ENCODE measurements around the genes LPAR5 and PTPN6.

DNA sequence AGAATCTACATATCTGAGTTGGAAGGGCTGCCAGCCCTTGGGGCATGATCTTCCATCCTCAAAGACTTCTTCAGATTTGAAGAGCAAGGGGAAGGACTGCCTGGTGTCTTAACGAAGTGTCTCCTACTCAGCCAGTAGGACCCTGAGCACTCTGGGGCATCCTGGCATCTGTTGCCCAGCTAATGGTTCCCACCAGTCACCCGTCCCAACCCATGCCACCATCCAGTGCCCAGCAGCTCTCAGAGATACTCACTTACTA lies 9.1 kb downstream of the TNFRSF1A start:
- RRBS = no CpG with 5 or more reads among the region's 2 CpGs
CAGE:
- cytosol, long polyA plus RNA = no peak
- long polyA plus RNA = no peak
- nucleus, long polyA plus RNA = no peak

DNA sequence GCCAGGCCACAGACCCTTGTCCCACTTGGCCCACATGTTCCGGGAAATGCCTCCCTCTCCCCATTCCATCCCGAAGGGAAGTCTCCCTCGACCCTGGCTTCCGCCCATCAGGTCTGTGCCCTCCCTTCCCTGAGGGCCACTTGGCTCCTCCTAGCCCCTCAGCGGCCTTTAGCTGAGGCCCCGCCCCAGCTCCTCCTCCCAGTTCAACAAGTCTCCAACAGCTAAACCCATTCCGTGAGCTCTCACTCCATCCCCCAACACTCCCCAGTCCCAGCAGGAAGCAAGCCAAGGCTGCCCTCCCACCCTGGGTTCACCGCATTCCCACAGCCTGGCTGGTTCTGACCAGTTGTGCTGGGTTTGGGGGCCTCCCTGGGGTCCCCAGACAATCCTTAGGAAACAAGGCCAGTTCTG lies 5.3 kb downstream of the TNFRSF1A start:
- RRBS = no CpG with 5 or more reads among the region's 8 CpGs
CAGE:
- cytosol, long polyA plus RNA = no peak
- long polyA plus RNA = no peak
- nucleus, long polyA plus RNA = no peak

- RRBS = 92% methylated on average over 3 of the region's 23 CpGs
CAGE:
- cytosol, long polyA plus RNA = no peak
- long polyA plus RNA = no peak
- nucleus, long polyA plus RNA = no peak
Observed at GRCh38 chr12:6347174-6348363, 5.7 kb upstream of the TNFRSF1A start.

GRCh38 chr12:6361654-6362501 lies 13.5 kb downstream of the SCNN1A start:
- RRBS = no CpG with 5 or more reads among the region's 22 CpGs
CAGE:
- cytosol, long polyA plus RNA = no peak
- long polyA plus RNA = no peak
- nucleus, long polyA plus RNA = no peak

DNA sequence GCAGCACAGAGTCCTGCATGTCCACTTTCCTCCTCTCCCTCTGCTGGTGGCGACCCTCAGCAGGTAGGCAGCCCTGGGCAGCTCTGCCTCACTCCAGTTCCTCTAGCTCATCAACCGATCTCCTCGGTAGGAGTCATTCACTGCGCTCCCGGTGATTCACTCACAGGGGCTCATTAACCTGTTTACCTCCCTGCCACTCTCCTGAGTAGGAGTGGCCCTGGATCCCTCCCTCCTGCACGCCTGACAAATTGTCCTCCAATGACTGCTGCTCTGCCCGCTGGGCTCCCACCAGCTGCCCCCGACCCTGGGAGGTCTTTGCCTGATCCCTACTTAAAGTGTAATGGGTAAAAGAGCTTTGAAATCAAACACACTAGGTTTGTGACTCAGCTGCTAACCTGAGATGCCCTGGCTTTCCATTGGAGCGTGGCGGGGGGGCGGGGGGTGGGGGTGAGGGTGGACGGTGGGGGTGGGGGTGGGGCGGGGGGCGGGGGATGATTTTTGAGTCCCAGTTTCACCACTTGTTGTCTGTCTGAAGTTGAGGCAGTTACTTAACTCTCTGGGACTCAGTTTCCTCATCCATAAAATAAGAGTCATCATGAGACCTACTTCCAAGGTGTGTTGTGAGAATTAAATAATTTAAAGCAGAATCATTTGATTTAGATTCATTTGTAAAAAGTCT lies 4.1 kb downstream of the SCNN1A start:
- RRBS = no CpG with 5 or more reads among the region's 14 CpGs
CAGE:
- cytosol, long polyA plus RNA = no peak
- long polyA plus RNA = no peak
- nucleus, long polyA plus RNA = no peak

- RRBS = no CpG with 5 or more reads among the region's 1 CpG
CAGE:
- cytosol, long polyA plus RNA = no peak
- long polyA plus RNA = no peak
- nucleus, long polyA plus RNA = no peak
Observed at GRCh38 chr12:6446269-6446689, 1.5 kb downstream of the CD27 start.

DNA sequence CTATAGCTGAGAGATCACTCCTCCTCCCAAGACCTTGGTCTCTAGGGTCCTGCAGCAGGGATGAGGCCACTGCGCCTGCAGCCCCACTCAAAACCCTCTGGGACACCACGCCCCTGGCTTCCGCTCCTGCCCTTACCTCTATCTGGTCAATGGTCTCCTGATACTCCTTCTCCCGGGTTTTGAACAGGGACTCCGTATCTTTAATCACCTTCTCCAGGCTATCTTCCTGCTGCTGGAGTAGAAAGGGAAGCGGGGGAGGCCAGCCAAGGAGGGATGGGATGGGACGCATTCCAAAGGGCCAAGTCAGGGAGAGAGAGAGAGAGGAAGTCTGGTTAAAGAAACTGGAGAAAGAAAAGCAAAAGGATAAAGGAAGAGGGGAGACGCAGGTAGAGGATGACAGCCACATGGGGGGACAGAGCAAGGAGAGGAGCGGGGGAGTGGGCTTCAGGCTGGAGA lies 7.9 kb downstream of the IFFO1 start:
- RRBS = no CpG with 5 or more reads among the region's 9 CpGs
CAGE:
- cytosol, long polyA plus RNA = no peak
- long polyA plus RNA = no peak
- nucleus, long polyA plus RNA = start-site peak on the plus strand centred at position 391 of the sequence, 92 bp wide, 39 and 28 reads in 2 replicates

DNA sequence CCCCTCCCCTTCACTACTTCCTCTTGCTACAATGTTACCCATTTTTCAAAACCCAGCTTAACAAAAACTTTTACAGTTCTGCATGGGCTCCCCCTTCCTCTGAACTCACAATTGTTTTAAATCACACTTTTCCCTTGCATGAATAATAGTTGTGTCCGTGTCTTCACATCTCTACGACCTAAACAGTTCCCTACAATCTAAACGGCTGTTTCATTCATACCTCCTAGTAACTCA lies 705 bp downstream of the NOP2 start:
- RRBS = no CpG with 5 or more reads among the region's 3 CpGs
CAGE:
- cytosol, long polyA plus RNA = no peak
- long polyA plus RNA = no peak
- nucleus, long polyA plus RNA = no peak

DNA sequence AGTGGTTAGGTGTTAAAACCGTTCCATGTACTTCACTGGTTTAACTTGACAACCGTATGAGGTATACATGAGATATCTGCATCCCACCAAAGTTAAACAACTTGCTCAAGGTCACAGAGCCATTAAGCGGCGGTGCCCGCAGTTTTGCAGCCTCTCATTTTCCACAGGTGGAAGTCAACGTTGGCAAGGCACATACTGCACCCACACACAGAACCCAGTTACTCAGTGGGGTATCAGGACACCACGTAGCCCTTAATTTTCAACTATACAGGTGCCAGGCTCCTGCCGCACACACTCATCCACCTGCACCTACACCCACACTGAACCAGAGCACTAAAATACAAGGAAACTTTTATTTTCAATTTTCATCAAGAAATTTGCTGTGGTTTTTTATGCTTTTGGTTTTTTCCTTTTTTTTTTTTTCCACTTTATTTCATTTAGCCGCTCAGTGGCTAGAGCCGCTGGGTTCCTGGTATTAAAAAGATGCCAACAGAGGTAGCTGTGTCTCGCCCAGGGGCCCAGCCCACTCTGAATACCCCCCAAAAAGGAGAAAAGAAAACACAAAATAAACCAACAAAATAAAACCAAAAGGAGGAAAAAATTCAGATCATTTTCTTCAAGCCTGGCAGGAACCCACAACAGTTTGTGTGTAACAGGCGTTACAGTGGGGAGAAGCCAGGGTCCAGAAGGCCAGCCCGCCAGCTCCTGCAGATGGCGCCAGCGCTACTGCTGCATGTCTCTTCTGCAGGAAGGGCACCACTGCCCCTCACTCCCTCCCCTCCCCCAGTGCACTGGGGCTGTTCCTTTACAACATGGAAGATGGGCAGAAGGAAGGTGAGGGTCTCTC lies 1.9 kb upstream of the NOP2 start:
- RRBS = no CpG with 5 or more reads among the region's 15 CpGs
CAGE:
- cytosol, long polyA plus RNA = no peak
- long polyA plus RNA = no peak
- nucleus, long polyA plus RNA = start-site peak on the plus strand centred at position 689 of the sequence, 279 bp wide, 6 and 7 reads in 2 replicates

DNA sequence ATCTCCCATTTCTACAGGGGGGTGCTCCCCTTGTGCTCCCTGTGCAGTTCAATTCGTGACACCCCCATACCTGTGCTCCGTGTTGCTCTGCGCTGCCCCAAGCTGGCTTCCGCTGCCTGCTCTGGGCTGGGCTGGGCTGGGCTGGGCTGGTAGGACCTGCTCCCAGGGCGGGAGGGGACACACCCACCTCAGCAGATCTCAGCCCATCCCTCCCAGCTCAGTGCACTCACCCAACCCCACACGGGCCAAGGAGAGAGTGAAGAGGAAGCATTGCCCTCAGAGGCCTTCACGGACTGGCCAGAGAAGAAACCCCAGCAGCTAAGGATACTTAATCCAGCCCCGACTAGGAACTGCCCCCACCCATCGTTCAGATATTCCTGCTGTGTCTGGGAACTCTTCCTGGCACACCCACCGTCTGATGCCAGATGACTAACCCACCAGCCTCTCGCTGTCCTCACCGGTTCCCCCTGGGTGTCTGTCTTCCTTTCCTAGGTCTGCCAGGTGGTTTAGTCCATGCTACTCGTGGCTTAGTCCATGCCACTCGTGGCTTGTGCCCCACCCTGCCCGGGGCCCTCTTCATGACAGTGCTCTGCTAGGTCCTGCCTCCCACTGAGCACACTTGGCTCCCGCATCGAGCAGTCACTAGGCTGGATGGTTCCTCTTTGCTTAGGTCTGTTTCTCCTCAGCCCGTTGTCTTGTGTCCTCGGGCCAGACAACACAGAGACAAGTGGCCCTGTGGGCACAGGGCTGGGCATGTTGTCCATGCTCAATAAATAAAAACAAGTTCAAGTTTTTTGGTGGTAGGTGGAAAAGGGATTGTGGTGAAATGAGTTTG lies at the start of gene LPAR5:
Gene LPAR5 (minus strand): TSS at position 123 of the 835 bp plus-strand sequence.
- RRBS = 51% methylated on average over 3 of the region's 19 CpGs
CAGE:
- cytosol, long polyA plus RNA = no peak
- long polyA plus RNA = no peak
- nucleus, long polyA plus RNA = no peak

DNA sequence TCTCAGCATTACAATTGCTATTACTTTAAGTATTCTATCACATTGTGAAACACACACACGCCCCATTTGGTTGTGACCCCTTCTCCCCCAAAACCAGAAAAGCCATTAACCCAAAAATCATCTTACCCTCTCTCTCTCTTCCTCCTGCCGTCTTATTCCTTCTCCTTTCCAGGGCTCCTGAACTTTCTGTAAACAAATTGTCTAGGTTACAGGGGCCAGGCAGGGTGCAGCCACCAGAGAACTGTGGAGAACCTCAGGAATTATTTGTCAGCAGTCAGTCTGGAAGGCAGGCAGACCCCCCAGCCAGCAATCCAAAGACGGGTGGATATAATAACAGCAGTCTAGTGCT lies 1.2 kb downstream of the ZNF384 start:
- RRBS = no CpG with 5 or more reads among the region's 3 CpGs
CAGE:
- cytosol, long polyA plus RNA = no peak
- long polyA plus RNA = no peak
- nucleus, long polyA plus RNA = no peak

DNA sequence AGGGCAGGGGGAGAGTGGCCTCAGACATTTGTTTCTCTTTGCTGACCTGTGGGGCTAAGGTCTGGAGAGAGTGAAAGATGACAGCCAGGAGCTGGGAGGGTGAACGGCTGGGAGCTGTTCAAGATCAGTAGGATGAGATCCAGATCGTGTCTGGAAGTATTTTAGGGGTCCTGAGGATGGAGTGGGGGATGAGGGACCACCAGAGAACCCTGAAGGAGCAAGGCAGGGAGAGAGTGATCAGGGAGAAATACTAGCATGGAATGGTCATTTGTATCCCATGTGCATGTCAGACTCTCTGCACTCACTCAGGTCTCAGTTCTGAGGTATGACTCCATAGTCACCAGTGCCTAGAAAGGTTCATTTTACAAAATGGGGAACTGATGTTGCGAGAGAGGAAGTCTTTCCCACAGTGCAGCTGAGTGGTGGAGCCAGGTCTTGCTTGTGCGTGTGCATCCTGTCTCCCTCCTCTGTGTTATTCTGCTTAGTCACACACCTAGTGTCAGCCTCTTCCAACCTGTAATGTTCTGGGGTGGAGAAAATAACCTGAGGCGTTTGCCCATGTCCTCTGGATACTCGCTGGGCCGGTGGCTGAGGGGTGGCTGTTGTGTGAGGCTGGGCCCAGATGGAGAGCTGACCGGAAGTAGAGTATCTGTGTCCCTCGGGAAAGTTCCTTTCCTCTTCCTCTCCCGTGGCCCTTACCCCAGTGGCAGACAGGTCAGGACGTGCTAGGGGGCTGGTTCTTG lies 7.3 kb downstream of the MLF2 start:
- RRBS = 82% methylated on average over 2 of the region's 11 CpGs
CAGE:
- cytosol, long polyA plus RNA = no peak
- long polyA plus RNA = no peak
- nucleus, long polyA plus RNA = no peak

- RRBS = no CpG with 5 or more reads among the region's 19 CpGs
CAGE:
- cytosol, long polyA plus RNA = no peak
- long polyA plus RNA = no peak
- nucleus, long polyA plus RNA = no peak
Observed at GRCh38 chr12:6778096-6778644, 5.8 kb downstream of the LAG3 start.

DNA sequence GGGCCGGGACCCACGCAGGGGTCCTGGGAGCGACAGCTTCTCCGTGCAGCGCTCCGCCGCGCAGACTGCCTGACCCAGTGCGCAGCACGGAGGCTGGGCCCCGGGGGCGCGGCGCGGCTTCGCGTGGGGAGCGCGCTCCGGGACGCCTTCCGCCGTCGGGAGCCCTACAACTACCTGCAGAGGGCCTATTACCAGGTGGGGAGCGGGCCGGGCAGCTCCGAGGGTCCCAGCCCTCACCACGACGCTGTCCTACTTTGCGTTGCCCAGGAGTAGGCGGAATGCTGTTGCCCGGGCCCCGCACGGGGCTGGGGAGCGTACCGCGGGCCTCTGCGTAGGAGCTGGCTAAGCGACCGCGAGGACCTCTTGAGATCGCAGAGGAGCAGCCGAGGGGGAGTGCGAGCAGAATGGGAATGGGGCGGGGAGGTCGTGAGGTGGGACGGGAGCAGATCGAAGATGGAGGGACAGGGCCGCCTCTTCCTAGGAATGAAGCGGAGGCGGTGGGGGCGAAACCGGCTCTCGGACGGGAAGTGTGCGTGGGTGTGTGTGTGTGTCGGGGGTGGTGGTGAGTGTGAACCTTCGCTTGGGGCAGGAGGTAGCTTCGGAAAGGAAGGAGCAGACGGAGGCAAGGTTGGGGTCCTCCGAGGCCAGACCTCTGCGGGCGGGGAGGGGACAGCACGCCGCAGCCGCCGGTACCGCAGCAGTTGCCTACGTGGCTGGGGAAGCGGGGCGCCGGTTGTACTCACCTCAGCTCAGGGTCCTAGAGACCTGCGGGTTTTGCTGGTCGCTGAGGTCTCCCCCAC lies 737 bp downstream of the P3H3 start:
- RRBS = 2% methylated on average over 25 of the region's 74 CpGs
CAGE:
- cytosol, long polyA plus RNA = start-site peak on the plus strand centred at position 137 of the sequence, 107 bp wide, 50 and 17 reads in 2 replicates
- long polyA plus RNA = no peak
- nucleus, long polyA plus RNA = no peak

GRCh38 chr12:6843314-6843930 lies 2.7 kb downstream of the GNB3 start:
- RRBS = no CpG with 5 or more reads among the region's 13 CpGs
CAGE:
- cytosol, long polyA plus RNA = no peak
- long polyA plus RNA = no peak
- nucleus, long polyA plus RNA = no peak

DNA sequence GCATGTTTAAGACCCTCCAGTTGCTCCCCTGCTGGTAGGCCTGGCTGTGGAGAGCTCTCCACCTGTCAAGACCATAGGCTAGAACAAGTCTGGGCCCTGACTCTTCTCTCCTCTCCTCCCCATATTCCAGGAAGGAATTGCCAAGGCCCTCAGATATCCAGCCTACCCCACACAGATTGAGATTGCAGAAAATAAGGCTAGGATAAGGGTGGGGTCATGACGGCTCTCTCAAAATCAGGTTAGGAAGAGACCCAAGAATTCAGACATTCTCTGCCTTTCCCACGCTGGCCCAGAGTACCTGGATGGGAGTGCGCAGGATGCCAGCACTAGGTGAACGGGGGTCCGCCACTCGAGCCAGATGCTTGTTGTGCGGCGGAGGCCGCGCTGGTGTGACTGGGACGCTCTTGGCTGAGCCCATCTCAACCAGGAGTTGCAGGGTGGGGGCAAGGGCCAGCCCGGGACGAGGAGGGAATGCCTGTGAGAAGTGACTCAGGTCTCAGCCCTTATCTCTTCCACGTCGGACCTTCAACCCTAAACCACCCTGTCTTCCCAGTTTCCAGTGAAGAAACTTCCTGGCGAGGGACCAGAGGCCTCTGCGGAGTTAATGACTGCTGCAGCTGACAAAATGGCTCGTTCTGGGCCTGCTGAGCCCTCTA lies 423 bp downstream of the CDCA3 start:
- RRBS = no CpG with 5 or more reads among the region's 18 CpGs
CAGE:
- cytosol, long polyA plus RNA = no peak
- long polyA plus RNA = no peak
- nucleus, long polyA plus RNA = no peak

GRCh38 chr12:6868466-6869513 lies 1.5 kb downstream of the TPI1 start:
- RRBS = no CpG with 5 or more reads among the region's 16 CpGs
CAGE:
- cytosol, long polyA plus RNA = start-site peak on the minus strand at chr12:6869128-6869163, 5 and 9 reads in 2 replicates
- long polyA plus RNA = no peak
- nucleus, long polyA plus RNA = no peak

DNA sequence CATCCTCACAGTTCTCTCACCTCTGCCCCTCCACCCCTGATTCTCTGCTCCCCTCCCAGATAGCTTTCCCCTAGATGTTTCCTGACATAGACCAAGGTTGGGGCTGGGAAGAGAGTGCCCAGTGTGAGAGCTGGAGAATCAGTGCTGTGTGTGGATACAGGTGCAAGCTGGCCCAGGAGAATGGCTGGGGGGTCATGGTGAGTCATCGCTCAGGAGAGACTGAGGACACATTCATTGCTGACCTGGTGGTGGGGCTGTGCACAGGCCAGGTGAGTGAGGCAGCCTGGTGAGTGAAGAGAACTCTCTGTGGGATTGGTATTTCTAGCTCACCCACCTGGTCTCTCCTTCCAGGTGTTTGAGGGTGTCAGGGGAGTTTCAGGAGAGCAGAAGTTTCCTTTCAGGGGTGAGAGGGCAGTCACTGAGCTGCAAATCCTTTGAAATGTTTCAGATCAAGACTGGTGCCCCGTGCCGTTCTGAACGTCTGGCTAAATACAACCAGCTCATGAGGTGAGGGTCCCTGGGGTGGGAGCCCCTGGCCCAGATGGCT lies 5.8 kb upstream of the ATN1 start:
- RRBS = no CpG with 5 or more reads among the region's 4 CpGs
CAGE:
- cytosol, long polyA plus RNA = no peak
- long polyA plus RNA = no peak
- nucleus, long polyA plus RNA = no peak

DNA sequence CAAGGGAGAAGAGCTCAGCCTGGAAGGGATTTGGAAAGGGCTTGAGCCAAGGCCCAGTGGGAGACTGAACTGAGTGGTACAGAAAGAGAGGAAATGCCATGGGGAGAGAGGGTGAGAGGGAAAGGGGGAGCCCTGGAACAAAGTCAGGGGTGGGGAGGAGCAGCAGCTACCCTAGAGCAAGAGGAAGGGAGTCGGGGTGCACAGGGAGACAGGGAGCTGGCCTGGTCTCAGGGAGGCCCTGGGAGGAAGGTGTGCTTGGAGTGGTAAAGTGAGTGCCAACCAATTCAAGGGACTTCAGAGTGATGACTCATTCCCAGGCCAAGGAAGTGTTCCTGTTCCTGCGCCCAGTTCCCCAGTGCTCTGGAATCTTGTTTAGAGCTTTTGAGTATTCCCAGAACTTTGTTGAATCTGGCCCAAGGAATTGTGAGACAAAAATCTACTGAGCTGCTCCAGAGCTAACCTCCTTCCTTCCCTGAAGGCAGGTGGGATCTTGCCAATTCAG lies 2.4 kb upstream of the ATN1 start:
- RRBS = no CpG with 5 or more reads among the region's 2 CpGs
CAGE:
- cytosol, long polyA plus RNA = no peak
- long polyA plus RNA = no peak
- nucleus, long polyA plus RNA = no peak

- RRBS = 71% methylated on average over 5 of the region's 27 CpGs
CAGE:
- cytosol, long polyA plus RNA = no peak
- long polyA plus RNA = no peak
- nucleus, long polyA plus RNA = no peak
Observed at GRCh38 chr12:6951154-6951869, at the start of gene PTPN6. PTPN6 (plus strand) TSS chr12:6951356.

All from IMR-90 (cell line).